HT1080 (cell line): Measurements from ENCODE around the genes RUBCN and LRCH3.

RAMPAGE:
- cytosol, long total RNA = no peak
- long total RNA = no peak
- nucleus, long total RNA = no peak
These were observed at the start of gene RUBCN for GRCh38 chr3:197736616-197737449. TSS of gene RUBCN (minus strand) at chr3:197736904.

DNA sequence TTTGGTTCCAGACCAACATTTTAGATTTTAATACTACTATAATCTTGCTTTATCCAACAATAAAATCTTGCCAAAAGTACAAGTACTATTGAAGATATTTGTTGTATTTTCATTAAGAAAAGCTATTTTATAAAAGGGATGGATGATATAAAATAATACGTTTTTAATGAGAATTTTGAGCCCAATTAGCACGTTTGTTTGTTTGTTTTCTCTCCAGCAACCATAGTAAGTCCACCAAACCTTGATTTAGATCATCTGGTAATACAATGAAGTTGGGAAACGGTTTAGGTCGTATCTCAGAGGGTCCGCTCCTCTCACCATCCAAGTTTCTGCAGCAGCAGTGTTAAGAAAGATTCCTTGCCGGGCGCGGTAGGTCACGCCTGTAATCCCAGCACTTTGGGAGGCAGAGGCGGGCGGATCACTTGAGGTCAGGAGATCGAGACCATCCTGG is 745 bp upstream of the LRCH3 start:
RAMPAGE:
- cytosol, long total RNA = no peak
- long total RNA = no peak
- nucleus, long total RNA = no peak

RAMPAGE:
- cytosol, long total RNA = start-site peak on the plus strand at chr3:197791254-197791267, 124 and 133 reads in 2 replicates
- long total RNA = no peak
- nucleus, long total RNA = start-site peak on the plus strand at chr3:197791259-197791267, 277 and 63 reads in 2 replicates
These were observed at the start of gene LRCH3 for GRCh38 chr3:197791147-197791839. TSS of gene LRCH3 (plus strand) at chr3:197791254.

DNA sequence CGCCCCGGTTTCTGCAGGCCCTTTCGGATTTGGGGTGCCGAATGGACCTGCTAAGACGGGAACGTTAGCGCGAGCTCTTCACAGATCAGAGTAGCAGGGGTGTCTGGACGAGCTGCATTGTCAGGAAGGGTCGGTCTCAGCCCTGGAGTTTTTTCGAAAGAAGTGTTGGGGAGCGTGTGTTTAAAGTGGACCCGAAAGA is 685 bp downstream of the LRCH3 start:
RAMPAGE:
- cytosol, long total RNA = no peak
- long total RNA = no peak
- nucleus, long total RNA = no peak

RAMPAGE:
- cytosol, long total RNA = no peak
- long total RNA = no peak
- nucleus, long total RNA = no peak
These were observed 2.3 kb downstream of the LRCH3 start for GRCh38 chr3:197793344-197793751.

DNA sequence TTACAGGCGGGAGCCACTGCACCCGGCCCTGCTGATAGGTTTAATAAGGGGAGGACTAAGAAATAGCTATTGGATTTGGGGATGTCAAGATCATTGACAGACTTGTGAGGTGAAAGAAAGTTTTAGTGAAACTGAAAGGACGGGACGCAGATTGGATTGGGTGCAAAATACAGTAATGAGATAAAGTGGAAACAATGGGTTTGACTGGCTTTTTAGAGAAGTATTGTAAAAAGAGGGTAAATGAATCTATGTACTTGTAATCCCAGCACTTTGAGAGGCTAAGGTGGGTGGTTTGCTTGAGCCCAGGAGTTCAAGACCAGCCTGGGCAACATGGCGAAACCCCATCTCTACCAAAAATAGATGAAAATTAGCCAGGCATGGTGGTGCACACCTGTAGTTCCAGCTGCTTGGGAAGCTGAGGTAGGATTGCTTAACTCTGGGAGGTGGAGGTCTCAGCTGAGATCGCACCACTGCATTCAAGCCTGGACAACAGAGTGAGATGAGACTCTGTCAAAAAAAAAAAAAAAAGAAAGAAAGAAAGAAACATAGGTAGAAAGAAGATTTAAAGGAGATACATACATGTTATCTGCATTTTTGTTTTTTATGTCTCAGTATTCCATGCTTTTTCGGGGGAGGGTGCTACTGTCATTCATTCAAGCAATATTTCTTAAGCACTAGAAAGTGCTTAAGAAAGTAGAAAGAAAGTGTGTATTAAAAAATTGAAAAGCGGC is 54.0 kb downstream of the LRCH3 start:
RAMPAGE:
- cytosol, long total RNA = no peak
- long total RNA = no peak
- nucleus, long total RNA = no peak

DNA sequence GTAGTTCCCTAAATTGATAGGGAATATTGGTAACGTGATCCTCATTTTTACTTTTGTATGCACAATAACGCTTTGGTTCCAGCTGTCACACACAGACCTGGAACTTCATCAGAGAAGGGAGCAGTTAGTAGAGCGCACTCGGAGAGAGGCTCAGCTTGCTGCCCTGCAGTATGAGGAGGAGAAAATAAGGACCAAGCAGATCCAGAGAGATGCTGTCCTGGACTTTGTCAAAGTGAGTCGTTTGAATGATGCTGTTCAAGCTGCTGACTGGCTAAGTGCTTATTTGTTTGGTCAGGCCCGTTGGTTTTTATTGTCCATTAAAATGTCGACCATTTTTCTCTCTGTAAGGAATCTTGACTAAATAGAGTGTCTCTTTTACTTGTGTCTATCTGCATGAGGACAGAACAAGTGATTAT is 56.7 kb downstream of the LRCH3 start:
RAMPAGE:
- cytosol, long total RNA = no peak
- long total RNA = no peak
- nucleus, long total RNA = no peak

GRCh38 chr3:197912455-197913875 is 37.0 kb upstream of the RPL35A start:
RAMPAGE:
- cytosol, long total RNA = no peak
- long total RNA = no peak
- nucleus, long total RNA = no peak

DNA sequence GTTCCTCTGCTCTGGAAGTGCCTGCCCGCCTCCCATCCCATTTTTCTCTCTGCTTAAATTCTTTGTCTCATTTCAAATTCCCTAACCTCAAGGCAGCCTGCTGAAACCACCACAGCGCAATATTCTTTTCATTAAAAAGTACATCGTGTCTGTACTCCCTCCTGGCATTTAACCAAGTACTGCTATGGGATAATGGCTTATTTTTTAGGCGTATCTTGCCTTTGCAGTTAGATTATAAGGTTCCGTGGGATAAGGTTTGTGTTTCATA is 906 bp downstream of the LMLN start:
RAMPAGE:
- cytosol, long total RNA = no peak
- long total RNA = no peak
- nucleus, long total RNA = no peak

GRCh38 chr3:198106086-198106498 is 146.1 kb downstream of the LMLN start:
RAMPAGE:
- cytosol, long total RNA = no peak
- long total RNA = no peak
- nucleus, long total RNA = no peak